Body of pancreas (tissue), 2 donors: ENCODE measurements around a stretch of chr9.

DNA sequence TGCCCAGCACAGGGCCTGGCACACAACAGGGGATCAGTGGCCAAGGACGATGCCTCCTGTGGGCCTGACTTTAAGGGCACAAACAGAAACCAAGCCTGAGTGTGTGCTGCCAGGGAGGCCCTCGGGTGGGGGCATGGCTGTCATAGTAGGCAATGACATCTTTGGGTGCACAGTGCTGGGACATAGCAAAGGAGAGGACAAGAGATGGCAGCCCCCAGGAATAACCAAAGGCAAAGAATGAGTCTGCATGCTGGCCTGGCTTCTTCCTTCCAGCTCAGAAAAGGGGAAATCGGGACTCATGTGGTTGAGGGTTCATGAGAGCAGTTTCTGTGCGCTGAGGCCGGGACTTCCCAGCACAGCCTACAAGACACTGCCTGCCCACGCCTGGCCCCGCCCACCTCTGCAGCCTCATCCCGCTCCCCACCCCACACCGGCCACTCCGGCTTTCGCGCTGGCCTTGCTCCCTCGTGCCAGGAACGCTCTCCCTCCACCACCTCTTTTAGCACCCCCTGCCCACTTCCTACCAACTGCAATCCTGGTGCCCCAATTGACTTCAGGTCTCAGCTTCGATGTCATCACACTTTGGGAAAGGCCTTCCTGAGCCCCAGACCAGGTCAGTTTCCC, 13.8 kb upstream of the LHX2 start:
- PRO-cap: no peak
- RAMPAGE, long total RNA, 2 experiments: no peak in any of the 2 experiments

DNA sequence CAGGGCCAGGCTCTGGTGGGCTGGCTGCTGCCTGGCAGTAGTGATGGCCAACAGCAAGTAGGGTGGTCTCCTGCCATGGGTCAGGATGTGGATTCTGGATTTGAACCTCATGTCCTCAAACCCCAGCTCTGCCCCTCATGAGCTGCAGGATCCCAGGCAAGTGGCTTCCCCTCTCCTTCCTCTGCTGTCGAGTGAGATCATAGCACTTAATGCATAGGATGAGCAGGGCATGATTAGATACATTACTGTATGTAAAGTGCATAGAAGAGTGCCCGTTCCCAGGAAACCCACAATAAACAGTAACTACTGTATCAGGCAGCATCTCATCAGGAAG, 38.6 kb upstream of the NEK6 start:
- PRO-cap: no peak
- RAMPAGE, long total RNA, 2 experiments: no peak in any of the 2 experiments

- PRO-cap: no peak
- RAMPAGE, long total RNA, 2 experiments: no peak in any of the 2 experiments
These were observed 3.3 kb downstream of the NEK6 start for GRCh38 chr9:124260710-124261836.

DNA sequence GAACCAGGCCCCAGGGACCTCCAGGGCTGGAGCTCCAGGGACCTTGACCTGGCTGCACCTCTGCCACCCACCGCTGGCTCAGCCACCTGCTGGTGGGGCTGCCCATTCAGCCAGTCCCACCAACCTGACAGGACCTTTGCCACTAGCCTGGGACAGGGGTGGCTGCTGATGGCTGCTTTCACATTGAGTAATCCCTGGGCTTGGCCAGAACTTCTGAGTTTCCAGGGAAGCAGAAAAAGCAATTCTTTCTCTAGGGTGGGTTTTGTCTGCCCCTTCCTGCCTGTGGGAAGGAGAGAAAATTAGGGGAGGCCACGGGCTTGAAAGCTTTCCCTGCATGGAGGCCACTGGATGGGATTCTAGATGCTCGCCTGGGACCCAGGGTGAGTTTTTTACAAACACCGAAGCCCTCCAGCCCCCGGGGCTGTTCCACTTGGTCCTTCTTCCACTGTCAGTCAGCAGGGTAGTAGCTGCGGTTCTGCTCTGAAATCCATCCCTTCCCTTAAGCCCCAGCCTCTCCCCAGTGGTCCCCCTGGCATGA, 34.5 kb downstream of the NEK6 start:
- PRO-cap: no peak
- RAMPAGE, long total RNA, 2 experiments: no peak in any of the 2 experiments

DNA sequence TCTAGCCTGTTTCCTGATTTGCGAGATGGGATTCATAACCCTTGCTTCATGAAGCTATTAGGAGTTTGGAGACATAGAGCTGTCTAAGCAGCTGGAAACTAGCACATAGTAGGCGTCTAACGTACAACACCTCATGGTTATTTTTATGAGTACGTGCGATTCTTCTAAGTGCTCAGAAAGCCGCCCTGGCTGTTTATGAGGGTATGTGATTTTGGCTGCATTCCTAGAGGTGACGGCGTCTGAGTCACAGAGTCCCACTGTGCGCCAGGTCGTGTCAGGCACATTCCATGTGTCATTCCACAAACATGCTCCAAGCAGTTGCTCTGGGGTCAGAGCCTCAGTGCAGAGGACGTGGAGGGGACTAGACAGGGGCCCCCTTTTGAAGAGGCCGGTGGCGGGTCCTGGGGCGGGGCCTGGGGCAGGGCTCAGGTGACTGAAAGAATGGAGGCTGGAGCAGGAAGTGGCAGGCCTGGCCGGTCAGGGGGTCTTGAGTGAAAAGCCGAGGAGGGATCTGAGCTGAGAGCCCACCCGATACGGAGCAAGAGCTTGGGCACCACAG, 51.9 kb downstream of the NEK6 start:
- PRO-cap: no peak
- RAMPAGE, long total RNA, 2 experiments: no peak in any of the 2 experiments

GRCh38 chr9:124347437-124348272, 67.6 kb downstream of the PSMB7 start:
- PRO-cap: no peak
- RAMPAGE, long total RNA, 2 experiments: no peak in any of the 2 experiments

- PRO-cap: no peak
- RAMPAGE, long total RNA, 2 experiments: no peak in any of the 2 experiments
These were observed 61.0 kb downstream of the PSMB7 start for GRCh38 chr9:124353979-124354842.

GRCh38 chr9:124371736-124372547, 43.3 kb downstream of the PSMB7 start:
- PRO-cap: no peak
- RAMPAGE, long total RNA, 2 experiments: no peak in any of the 2 experiments

DNA sequence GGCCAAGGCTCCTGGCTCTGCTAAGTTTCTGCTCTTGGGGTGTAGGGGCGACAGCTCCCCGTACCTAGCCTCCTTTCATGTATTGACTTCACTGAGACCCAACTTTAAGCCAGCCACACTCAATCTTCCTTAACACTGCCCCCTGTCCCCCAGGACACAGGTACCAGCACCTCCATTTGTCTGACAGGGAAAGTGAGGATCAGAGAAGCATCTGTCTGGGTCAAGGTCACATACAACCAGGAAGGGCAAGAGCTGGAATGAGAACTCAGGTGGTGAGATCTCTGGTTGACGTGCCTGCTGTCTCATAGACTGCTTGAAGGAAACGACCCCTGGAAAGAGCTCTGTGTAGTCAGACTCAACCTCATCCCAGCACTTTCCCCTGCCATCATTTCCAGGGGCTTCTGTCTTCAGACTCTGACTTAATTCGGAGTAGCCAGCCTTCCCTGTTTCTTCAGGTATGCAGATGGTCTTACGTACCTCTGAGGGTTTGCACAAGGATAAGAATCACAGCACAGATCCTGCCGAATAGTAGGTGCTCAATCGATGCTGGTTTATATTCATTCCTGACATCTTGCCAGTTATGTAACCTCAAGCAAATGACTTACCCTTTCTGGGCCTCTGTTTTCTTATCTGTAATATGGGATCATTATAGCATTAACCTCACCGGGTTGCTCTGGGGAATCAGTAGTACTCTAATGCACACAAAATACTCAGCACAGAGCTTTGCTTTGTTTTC, 7.4 kb upstream of the NR5A1 start:
- PRO-cap: no peak
- RAMPAGE, long total RNA, 2 experiments: no peak in any of the 2 experiments

DNA sequence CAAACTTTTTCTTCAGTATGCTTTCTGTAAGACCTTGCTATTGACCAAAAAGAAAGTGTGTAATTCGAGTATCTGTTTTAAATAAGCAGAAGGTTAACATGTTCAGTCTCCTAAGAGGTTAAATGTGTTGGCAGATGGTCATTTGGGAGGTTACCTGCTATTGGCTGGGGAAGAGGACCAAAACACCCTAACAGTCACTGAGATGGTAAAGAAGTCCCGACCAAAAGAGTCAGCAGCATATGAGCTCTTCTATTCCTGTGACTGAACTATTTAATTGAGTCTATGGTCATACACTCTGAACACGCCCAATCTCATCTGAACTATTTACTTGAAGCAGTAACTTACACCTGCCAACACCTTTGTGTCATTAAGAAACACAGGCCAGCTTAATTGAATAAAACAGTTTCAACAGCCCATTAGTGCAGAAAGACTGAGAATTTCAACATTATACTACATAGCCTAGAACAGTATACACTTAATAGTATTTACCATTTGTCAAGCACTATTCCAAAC, 47.8 kb downstream of the NR6A1 start:
- PRO-cap: no peak
- RAMPAGE, long total RNA, 2 experiments: no peak in any of the 2 experiments

DNA sequence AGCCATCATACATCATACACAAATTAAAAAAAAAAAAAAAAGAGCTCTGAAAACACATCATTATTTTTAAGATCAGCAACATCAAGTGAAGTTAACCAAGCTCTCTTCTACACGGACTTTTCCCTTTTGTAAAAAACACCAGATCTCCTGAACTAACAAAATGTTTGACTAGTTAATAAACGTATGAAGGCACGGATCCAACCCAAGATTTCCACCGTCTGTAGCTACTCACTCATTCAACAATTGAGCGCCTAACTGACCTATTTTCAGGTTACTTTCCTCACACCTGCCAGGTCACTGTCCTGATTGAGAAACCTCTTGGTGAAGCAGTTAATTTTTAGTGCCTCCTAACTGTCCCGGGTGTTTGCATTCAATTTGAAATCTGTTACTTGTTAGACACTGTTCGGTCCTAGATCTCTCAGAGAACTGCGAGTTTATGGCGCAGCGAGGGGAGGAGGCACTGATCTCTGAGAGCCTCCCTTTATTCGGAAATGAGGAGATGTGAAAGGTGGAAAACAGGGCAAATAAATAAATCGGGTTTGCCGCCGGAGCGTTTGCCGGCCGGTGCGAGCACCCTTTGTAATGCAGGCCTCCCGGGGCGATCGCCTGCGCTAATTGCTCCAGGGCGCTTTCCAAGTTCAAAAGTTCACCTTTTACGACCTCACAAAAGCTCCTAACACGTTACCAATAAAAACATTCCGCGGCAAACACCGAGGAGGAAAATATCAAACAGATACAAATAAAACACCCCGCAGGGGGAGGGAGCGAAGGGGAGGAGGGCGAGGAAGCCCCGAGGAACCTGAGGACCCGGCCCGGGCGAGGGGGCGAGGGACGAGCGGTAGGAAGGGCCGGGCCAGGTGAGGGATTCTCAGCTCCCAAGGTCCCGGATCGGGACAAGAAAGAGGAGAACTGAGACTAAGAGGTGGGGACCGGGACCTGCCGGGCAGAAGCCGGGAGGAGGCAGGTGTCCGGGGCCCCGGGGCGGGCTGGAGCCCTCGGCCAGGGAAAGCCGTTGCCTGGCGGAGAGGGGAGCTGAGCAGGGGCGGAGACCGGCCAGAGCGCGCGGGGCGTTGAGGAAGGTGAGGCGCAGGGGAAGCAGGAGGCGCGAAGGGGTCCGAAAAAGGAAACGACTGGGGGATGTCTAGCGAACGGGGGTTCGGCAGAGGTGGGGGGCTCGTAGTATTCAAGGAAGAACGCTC, 1.5 kb downstream of the NR6A1 start:
- PRO-cap: no peak
- RAMPAGE, long total RNA, 2 experiments: no peak in any of the 2 experiments

- PRO-cap: no peak
- RAMPAGE, long total RNA, 2 experiments: no peak in any of the 2 experiments
These were observed 2.7 kb downstream of the OLFML2A start for GRCh38 chr9:124779239-124780389.

DNA sequence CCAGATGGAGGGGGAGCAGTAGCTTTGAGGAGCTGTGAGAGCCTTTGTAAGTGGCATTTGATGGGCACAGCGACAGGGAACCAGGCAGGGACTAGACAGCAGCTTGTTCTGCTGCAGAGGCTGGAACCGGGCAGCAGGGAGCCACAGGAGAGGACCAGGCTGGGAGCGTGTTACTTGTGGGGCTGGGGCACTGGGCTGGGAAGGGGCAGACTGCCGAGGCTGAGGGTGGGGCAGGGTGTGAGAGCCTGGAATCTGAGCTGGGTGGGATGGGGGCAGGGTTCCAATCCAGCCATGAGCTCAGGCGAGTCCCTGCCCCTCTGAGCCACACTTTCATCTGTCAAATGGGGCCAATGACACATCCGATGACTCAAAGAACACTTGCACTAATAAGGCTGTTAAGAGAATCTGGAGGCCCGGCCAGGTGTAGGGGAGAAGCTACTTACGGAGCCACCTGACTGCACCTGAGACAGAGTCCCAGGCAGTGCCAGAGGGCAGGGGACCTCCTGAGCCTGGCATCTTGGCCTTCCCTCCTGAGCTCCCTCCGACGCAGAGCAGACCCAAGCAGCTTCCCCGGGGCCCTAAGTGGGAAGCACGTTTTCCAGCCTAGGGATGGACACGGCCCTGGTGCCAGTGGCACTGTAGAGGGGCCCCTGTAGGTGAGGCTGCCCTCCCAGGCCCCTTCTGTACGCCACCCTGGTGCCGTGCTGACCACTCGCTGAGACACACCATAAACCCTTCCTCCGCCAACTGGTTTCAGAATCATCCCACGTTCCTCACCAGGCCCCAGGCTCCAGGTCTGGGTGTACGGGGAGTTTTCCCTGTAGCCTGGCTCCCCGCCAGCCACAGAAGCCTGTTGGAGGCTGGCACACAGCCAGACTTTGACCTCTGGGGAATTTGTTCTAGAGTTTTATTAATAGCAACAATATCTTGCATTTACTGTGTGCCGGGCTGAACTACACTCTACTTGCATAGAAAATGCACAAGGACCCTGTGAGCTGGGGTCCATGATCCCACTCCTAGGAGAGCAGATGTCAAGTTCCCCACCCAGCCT, 18.4 kb upstream of the WDR38 start:
- PRO-cap: no peak
- RAMPAGE, long total RNA, 2 experiments: no peak in any of the 2 experiments

DNA sequence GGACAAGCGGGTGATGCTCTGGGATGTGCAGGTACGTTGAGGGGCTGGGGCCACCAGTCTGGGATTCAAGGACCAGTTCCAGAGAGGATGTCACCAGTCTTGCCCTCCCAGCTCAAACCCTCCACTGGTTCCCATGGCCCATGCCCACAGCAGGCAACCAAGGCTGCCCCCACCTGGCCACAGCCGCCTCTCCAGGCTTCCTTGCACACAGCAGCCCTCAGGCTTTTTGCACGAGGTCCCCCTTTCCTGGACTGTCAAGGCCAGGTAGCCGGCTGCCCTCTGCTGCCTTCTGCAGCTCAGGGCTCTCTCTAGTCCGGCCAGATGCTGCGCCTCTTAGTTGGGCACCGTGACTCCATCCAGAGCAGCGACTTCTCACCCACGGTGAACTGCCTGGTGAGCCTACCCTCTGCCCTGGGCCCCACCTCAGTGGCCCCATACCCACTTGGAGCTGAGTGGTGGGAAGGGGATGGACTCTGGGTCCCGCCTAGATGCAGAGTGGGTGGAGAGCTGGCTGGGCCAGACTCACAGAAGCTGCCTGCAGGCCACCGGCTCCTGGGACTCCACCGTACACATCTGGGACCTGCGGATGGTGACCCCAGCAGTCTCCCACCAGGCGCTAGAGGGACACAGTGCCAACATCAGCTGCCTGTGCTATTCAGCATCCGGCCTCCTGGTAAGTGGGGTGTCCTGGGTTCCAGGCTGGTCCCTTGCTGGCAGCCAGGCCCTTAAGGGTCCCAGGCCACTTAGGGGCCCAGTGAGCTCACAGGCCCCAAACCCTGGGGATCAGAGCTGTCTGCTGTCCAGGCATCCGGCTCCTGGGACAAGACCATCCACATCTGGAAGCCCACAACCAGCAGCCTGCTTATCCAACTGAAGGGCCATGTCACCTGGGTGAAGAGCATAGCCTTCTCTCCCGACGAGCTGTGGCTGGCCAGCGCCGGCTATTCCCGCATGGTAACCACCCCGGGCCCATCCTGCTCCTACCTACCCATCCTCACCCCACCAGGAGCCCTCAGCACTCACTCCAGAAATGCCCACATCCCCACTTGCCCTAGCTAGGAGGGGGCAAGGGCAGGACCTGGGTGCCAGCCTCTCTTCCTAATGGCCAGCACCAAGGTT, 3.0 kb downstream of the WDR38 start:
- PRO-cap: unidirectional peak, minus-strand start at position 190 of the sequence
- RAMPAGE, long total RNA, 2 experiments: no peak in any of the 2 experiments

- PRO-cap: no peak
- RAMPAGE, long total RNA, 2 experiments: no peak in any of the 2 experiments
These were observed 2.5 kb downstream of the RPL35 start for GRCh38 chr9:124858988-124859970.

- PRO-cap: no peak
- RAMPAGE, long total RNA, 2 experiments: no peak in any of the 2 experiments
These were observed 8.4 kb upstream of the SCAI start for GRCh38 chr9:125151493-125152386.

DNA sequence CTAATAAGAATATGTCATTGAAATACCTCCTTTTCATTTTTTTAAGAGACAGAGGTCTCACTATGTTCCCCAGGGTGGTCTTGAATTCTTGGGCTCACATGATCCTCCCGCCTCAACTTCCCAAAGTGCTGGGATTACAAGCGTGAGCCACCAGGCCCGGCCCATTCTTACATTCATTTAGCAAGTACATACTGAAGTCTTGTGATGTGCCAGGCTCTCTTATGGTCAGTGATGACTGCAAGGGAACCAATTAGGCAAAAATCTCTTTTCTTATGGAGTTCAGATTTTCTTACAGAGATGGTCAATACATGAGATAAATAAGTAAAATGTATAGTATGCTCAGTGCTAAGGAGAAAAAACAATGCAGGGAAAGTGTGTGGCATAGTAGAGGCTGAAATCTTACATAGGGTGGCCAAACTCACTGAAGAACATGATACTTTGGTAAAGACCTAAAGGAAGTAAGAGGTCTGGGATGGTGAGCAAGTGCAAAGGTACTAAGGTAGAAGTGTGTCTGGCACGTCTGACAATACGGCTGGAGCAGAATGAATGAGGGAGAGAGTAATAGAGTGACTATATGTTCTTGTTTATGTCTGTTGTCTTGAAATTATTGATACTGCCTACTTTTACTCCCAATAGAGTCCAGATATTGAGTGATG, 27.0 kb downstream of the GAPVD1 start:
- PRO-cap: no peak
- RAMPAGE, long total RNA, 2 experiments: no peak in any of the 2 experiments

DNA sequence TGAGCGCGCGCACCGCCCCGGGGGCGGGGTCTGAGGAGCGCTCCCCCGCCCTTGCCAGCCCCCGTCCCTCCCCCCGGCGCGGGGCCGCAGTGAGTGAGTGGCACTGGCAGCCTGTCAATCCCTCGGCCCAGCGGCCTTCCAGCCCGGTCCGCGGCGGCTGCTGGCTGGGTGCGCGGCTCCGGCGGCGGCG, 686 bp upstream of the PBX3 start:
- PRO-cap: bidirectional peak, plus-strand start at position 133 of the sequence, minus-strand start outside the sequence
- RAMPAGE, long total RNA, 2 experiments: no peak in any of the 2 experiments

DNA sequence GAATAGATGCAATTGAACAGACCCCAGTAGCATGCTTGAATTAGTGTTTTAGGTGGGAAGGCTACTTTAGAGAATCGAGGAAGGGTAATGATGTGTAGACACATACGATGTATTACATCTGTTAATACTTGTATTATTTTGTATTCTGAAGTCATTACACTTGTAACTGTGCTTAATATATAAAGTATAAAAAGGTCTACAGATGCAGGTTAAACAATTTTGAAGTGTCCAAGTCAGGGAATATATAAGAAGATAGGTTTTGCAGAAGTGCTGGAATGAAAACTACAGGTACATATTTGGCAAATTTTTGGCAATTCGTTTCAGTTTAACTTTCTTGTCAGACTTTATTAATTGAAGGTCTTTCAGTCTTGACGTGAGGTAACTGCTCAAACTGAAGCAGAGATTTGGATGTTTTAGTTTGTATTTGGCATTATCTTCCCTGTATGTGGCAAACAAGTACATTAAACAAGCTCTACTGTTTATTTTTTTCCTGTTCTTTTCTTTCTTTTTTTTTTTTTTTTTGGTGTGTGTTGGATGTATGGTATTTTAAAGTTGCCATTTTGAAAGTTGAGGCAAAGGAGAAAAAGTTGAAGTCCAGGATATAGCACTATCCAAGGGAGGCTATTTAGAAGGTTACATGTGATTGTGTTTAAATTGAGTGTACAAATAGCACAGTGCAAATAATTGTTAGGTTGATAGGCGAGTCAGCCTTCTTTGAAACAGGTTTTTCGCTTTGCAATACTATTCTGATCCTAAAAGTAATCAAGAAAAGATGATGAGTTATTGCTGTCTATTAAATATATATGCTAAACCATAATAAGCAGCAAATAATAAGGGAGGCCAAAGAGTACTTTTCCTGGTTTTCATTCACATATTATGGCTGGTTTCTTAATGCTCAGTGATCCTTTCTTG, 2.1 kb downstream of the PBX3 start:
- PRO-cap: no peak
- RAMPAGE, long total RNA, 2 experiments: no peak in any of the 2 experiments

DNA sequence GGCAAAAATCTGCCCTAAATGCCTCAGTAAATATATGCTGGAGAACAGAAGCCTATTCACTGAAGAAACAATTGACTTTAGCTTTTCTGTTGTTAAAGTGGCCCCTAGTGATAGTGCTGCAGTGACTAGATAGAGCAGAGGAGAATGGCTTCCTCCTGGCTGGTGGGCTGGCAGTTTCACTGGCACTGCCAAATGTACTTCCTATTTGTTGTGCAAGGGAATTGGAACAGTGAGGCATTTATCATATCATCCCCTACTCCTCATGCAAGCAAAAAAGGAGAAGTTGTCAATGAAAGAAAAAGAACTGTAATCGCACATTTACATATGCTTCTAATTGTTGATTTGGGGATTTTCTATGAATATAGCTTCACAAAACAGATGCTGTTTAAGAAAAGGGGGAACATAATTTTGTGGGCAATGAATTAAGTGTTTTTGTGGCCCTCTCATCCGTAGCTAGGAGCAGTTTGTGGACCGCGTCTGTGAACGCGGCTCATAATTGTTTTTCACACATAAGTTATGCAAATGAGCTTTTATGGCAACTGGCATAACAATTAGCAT, 12.1 kb downstream of the PBX3 start:
- PRO-cap: no peak
- RAMPAGE, long total RNA, 2 experiments: no peak in any of the 2 experiments